Left cardiac atrium (tissue), 1 donor: ENCODE measurements around the genes B3GNT5 and MCF2L2.

DNA sequence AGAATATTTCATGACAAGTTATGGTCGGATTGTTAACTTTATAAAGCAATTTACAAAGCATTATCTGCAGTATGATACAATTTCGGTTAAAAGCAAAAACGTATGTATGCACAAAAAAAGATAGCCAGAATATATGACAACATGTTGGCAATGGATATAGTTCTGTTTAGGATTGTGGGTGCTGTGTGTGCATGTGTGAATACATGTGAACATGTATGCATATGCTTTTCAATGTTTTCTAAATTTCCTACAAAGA, 294.7 kb upstream of the ATP11B start:
- PRO-cap, result no peak

DNA sequence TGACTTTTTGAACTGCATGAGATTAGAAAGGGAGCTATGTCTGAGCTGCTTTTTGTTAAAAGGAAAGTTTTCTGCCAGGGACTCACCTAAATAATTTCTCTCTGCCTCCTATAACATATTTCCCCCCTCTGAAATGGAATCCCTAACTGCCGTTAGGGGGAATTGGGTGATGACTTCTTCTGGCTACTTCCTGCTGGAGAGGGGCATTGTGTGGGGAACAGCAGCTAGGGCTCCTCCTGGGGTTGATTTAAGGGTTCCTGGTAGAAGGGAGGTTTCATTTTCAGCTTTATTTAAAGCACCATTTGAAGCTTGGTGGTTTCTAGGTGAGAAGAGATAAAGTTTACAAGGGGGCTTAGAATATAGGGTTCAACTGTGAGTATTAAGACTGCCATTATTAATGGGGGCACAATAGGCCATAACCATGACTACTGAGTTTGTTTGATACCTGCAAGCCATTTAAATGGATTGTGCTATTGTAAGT, 77.0 kb upstream of the ATP11B start:
- PRO-cap, result no peak

- PRO-cap, result no peak
Measured at GRCh38 chr3:182738704-182739561, 54.4 kb upstream of the ATP11B start.

DNA sequence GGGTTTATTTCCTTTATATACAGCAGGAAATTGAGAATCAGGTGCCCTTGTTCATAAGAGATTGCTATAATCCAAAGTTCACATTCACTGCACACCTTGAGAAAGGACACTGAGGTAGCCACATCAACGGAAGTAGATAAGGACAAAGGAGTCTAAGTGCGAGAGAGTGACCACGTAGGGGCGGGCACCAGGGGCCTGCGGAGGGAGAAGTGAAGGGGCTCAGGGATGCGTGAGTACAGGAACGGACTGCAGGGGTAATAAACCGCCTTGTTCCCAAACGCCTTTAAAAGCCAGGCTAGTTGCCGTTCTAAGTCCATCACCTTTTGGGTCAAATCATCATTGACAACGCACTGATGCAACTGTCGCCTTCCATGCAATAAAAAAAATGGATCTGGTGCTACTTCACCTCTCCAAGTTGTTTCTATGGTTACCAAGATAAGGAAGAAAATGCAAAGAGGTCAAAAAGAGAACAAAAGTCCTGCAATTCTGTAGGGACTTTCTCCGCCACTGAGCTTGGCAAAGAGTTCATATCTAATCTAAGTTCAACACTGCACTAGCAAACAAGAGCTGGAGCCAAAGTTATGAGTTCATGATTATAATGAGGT, 32.7 kb upstream of the ATP11B start:
- PRO-cap, result no peak

GRCh38 chr3:182794616-182794867, 1.2 kb downstream of the ATP11B start:
- PRO-cap, result no peak

DNA sequence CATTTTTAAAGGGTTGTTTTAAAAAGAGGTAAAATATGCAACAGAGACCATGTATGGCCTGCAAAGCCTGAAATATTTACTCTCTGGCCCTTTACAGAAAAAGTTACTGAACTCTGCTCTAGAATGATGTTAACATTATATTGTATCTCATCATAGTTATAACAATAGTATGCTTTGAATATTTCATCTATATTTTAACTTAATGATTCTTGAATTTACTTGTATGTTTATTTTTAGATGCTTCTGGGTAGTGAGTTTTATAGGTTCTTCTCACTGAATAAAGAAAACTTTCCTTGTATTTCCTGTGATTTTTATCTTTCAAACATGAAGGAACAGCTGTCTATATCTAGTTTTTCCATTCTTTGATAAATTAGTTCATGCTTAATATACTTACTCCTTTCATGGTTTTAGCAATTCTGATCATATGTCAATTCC, 74.6 kb downstream of the ATP11B start:
- PRO-cap, result no peak

DNA sequence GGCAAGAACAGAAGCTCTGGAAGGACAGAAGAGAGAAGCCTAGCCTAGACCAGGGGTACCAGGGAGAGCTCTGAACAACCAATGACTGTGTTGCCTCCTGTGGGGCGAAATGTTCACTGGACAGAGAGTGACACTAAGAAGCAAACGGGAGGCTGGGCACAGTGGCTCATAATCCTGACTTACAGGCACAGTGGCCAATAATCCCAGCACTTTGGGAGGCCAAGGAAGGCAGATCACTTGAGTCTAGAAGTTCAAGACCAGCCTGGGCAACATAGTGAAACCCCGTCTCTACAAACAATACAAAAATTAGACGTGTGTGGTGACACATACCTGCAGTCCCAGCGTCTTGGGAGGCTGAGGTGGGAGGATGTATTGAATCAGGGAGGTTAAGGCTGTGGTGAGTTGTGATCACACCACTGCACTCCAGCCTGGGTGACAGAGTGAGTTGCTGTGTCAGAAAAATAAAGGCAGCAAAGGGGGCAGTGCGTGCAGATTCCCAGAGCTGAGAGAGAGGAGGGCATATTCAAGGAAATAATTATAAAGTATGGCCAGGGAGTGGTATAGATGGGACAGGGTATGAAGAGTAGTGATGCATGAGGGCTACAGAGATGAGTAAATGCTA, 84.0 kb downstream of the ATP11B start:
- PRO-cap, result no peak

DNA sequence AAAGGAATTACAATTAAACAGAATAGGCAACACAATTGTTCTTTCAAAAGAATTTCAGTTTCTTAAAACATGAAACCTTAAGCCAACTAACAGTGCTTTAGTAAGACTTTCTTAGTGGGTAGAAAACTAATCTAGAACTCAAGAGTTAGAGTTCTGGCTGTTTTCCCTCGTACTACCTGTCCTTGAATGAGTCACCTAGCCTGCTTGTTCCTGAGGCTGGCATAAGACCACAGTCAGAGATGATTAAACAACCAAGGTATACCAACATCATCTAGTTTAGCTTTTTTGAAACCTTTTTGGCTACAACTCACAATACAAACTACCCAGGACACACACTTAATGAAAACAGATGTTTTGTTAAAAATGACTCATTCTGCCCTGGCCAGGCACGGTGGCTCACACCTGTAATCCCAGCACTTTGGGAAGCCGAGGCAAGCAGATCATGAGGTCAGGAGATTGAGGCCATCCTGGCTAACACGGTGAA, 4.6 kb downstream of the MCCC1 start:
- PRO-cap, result no peak

- PRO-cap, result no peak
Measured at GRCh38 chr3:183161621-183162112, 867 bp downstream of the LAMP3 start.

GRCh38 chr3:183252927-183254056, at the start of gene B3GNT5:
TSS of gene B3GNT5 (plus strand) at chr3:183253253.
- PRO-cap, result unidirectional peak, plus-strand start at chr3:183253182; bidirectional peak, plus-strand start at chr3:183253770, minus-strand start at chr3:183253714

DNA sequence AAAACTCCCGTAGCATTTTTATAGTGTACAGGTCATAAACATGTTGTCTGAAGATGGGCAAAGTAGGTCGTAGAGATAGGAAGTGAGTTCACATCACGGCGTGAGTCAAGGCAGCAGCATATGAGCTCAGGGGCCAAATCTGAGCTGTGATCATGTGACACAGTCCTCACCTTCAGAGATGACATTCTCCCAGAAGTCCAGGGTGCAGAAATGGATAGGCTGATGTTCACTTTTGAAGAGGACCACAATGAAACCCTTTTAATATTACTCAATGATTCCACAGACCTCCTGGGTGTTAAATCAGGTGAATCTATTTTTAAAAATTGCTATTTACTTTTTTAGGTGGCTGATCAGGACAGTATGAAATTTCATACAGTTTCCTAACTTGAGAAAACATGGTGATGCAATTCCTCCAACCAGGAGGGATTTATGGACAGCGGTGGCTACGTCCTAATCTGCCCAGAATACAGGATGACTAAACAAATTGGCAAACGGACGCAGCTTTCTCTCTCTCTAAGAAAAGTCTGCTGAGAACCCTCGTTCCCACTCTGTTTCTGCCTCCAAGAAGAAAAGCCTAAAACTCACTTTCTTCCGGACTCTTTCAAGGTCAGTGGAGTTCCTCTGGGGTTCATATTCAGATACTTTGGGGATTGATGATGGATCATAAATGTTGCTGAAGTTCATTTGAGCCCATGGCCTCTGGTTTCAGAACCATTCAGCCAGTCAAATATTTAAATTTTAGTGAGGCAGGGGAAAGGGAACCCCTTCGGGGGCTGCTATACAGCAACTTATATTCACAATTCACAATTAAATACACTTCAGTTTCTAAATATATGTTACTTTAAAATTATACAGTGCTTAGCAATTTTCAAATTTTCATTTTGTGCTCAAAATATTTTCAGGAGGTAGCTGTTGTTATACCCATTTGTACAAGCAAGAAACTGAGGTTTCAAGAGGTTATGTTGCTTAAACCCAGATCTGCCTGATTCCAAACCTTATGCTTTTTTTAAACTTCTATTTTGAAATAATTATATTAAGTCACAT, 34.5 kb downstream of the B3GNT5 start:
- PRO-cap, result no peak

GRCh38 chr3:183306761-183307528, 53.9 kb downstream of the B3GNT5 start:
- PRO-cap, result no peak

DNA sequence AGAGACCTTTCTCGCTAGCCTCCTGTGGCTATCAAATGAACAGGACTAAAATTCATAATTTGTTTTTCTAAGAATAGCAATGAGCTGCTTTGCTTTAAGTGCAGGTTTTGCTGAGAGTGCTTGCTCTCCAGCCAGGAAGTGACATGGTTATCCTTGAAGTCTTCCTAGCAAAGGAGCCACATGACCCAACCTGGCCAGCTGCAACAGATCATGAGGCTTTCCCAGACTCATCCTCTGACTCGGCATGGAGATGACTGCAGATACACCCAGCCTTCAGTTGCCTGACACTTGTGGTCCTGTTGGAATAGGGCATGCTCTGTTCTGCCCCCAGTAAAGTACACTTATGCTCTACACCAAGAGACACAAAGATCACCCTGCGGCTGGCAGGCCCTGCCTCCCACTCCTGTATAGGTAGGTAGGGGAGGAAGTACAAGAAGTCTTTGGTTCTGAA, 35.9 kb downstream of the MCF2L2 start:
- PRO-cap, result no peak

- PRO-cap, result no peak
Measured at GRCh38 chr3:183428449-183429300, at the start of gene MCF2L2. TSS of gene MCF2L2 (minus strand) at chr3:183428619.

- PRO-cap, result no peak
Measured at GRCh38 chr3:183449288-183449866, 21.0 kb upstream of the MCF2L2 start.

DNA sequence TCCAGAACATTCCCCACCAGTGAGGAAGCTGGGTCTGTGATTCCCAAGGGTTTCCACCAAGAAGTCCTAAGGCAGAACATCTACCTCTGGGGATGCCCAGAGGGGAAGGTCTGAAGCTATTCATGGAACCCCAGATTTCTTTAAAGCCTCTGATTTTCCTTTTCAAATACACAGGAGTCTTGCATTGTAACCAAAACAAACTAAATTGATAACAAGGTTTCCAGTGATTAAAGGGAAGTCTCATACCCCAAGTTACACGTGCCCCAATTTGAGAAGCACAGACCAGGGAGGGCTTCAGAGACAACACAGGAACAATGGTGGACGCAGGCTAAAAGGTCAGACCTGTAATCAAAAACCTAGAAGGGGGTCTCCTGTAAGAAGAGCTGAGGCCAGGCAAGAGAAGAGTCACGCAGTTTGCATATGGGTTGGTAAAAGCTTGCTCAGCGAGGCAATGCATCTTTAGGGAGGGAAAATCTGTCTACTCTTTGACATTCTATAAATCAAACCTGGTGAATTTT, 58.5 kb upstream of the MCF2L2 start:
- PRO-cap, result no peak

GRCh38 chr3:183554288-183554757, 1.2 kb downstream of the KLHL6 start:
- PRO-cap, result no peak

- PRO-cap, result no peak
Measured at GRCh38 chr3:183637245-183637629, 1.8 kb downstream of the KLHL24 start.

- PRO-cap, result no peak
Measured at GRCh38 chr3:183648376-183648980, 13.1 kb downstream of the KLHL24 start.

- PRO-cap, result no peak
Measured at GRCh38 chr3:183650069-183650538, 14.7 kb downstream of the KLHL24 start.